ENCODE measurements around a stretch of chr9.

DNA sequence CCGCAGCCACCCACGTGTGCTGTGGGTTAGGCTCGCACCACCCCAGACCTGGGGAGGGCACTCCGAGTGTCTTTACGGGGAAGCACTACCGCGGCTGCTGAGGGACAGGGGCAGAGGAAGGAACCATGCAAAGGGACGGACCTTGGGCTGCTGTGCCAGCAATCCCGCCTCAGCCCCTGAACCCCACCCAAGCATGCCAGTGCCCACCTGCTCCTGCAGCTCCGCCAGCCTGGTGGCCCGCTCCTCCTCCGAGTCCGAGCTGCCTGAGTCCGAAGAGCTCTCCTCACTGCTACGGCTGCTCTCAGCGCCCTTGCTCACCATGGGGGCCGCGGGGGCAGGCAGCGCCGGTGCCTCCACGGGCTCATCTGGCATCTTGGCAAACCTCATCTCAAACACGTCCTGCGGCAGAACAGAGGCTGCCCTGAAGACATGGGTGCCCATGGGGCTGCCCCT is 16.3 kb downstream of the BRD3OS start:
- RRBS = no CpG with 5 or more reads among the region's 23 CpGs

DNA sequence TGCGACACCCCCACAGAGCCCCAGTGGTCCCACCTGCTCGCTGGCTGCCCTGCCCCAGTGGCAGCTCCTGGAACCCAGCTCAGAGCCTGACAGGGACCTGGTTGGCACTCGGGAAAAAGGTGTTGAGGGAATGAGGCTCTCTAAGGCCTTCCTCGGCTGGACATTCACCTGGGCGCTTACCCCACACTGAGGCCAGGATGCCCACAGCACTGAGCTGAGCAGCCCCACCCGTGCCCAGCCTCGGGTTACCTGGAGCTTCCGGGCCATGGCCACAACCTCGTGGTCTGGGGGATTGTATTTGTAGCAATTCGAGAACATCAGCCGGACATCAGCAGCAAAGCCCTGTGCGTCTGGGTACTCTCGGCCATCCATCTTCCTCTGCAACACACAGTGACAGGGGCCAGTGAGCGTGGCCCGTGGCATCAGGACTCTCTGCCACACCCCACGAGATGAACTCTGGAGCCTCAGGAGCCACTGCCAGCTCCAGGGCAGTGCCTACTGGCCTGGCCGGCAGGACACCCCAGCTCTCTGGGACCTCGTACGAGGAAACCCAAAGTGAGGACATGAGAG is 19.8 kb downstream of the BRD3OS start:
- RRBS = 88% methylated on average over 2 of the region's 19 CpGs

DNA sequence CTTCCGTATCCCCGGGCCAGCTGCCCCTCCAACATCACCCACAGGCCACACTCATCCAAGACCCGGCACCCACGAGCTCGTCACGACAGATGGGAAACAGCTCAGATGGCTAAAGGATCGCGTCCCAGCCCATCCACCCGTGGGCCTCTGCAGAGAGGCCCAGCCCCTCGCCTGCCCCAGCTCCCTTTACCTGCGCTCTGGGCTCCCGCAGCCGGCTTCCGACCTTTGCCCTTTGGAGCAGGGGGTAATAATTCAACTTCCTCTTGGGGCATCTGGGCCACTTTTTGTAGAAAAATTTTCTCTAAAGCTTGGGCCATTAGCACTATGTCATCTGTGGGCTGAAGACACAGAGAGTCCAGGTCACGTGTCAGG is 16.5 kb downstream of the BRD3 start:
- RRBS = 93% methylated on average over 2 of the region's 15 CpGs

- RRBS = no CpG with 5 or more reads among the region's 6 CpGs
These were observed 2.2 kb downstream of the WDR5 start for GRCh38 chr9:134138109-134138498.

- RRBS = no CpG with 5 or more reads among the region's 22 CpGs
These were observed 22.1 kb downstream of the WDR5 start for GRCh38 chr9:134157899-134158527.

DNA sequence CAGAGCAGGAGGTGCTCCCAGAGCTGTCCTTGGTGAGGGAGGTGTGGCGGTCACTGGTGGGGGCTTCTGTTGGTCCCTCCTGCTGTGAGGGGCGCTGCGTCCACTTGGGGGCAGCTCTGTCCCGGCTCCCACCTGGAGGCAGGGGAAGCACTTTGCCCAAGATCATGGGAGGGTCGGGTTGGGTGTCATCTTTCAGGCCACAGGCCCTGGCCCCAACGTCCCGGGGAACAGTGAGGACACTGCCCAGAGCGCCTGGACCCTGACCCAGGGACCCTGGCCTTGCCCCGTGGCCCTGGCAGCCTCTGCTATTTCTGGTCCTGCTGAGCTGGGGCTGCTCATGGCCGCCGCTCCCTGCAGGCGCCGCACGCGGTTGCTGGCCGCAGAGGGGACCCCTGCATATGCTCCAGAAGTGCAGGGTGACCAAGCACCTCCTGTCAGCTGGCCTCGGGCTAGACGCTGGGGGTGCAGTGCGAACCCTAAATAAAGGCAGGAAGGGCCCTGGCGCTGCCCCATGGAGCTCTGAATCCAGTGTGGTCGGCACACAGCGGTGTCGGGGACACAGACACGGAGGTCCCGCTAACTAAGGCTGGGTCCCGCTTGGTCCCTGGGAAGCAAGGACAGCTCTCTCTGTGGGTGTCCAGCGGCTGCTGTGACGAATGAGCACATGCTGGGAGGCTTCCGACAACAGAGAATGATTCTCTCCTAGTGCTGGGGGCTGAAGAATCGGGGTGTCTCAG is 40.2 kb downstream of the WDR5 start:
- RRBS = no CpG with 5 or more reads among the region's 30 CpGs

GRCh38 chr9:134186707-134187702 is 51.1 kb downstream of the WDR5 start:
- RRBS = no CpG with 5 or more reads among the region's 23 CpGs

- RRBS = no CpG with 5 or more reads among the region's 12 CpGs
These were observed 52.5 kb downstream of the WDR5 start for GRCh38 chr9:134188345-134188740.

- RRBS = no CpG with 5 or more reads among the region's 10 CpGs
These were observed 81.7 kb downstream of the WDR5 start for GRCh38 chr9:134217378-134218160.

- RRBS = no CpG with 5 or more reads among the region's 6 CpGs
These were observed 86.7 kb downstream of the WDR5 start for GRCh38 chr9:134222526-134223051.

GRCh38 chr9:134334970-134335648 is 8.9 kb downstream of the RXRA start:
- RRBS = no CpG with 5 or more reads among the region's 6 CpGs

- RRBS = no CpG with 5 or more reads among the region's 12 CpGs
These were observed 10.1 kb downstream of the RXRA start for GRCh38 chr9:134336345-134336732.

- RRBS = no CpG with 5 or more reads among the region's 32 CpGs
These were observed 14.4 kb downstream of the RXRA start for GRCh38 chr9:134340451-134341291.

- RRBS = no CpG with 5 or more reads among the region's 15 CpGs
These were observed 27.3 kb downstream of the RXRA start for GRCh38 chr9:134353471-134353965.

GRCh38 chr9:134356477-134357559 is 30.6 kb downstream of the RXRA start:
- RRBS = no CpG with 5 or more reads among the region's 35 CpGs

DNA sequence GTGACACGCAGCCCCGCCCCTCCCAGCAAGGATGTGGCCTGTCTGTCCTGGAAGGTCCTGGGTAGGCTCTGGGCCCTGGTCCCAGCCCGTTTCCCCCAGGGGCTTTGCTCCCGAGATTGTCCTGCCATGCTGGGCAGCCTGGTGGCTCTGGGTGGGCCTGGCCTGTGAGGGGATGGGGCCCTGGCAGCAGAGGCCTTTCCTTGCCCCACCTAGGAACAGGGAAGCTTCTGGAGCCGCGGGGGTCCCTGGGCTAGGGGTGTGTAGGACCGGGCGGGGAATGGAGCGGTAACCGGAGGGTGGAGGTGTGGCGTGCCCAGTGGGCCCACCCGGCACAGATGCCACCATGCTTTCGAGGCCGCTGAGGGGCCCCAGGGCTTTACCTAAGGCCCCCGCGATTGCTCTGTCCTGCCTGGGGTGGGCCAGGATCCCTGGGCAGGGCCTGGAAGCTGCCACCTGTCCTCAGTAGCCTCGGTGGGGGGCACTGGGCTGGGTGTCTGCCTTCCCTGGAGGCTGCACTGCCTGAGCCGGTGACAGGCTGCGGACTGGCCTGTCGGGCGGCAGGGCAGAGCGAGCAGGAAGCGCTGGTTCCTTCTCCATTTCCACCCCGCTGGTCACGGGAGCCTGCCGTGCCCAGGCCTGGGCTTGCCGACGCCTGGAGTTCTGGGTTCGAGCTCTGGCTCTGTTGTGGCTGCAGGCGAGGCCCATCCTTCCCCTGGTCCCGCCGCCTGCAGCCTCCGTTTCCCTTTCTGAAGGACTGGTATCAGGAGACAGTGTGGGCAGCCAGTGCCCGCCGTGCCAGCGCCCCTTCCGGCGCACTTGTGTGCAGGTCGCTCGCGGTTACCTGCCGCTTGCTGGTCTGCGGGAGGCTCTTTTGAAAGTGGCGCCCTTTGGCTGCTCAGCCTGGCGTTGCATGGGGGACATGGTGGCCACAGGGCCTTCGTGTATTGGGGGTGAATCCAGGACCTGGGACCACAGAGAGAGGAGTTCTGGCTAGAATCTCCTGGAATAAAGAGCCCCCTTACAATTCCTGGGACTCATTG is 33.8 kb downstream of the RXRA start:
- RRBS = 96% methylated on average over 2 of the region's 46 CpGs

DNA sequence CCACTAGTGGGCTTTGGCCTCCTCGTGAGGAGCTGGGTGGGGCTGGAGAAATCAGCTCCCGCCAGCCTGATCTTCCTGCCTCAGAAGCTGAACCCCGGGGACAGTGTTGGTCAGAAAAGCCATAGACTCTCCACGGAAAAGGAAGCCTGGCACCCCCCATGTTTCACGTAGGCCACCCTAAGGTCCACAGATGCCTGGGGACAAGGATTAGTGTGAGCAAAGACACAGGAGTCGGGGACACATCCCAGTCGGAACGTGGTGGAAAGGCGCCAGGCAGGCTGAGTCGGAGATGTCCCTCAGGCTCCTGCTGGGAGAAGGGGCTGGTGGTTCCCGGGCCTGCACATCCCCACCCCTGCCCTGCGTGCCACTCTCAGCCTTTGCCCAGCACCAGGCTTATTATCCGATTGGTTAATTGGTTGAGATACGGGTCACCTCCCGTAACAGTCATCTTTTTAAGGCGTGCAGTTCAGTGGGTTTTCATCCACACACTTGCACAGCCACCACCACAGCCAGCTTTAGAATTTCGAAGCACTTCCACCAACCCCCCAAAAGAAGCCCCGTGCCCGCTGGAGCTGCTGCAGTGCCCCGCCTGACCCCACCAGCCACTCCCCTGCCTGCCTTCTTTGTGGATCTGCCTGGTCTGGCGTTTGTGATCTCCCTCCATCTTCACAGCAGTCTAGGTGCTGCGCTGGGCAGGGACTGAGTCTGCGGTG is 40.5 kb downstream of the RXRA start:
- RRBS = no CpG with 5 or more reads among the region's 23 CpGs

GRCh38 chr9:134369645-134370430 is 43.6 kb downstream of the RXRA start:
- RRBS = 65% methylated on average over 3 of the region's 26 CpGs

GRCh38 chr9:134373479-134373673 is 47.1 kb downstream of the RXRA start:
- RRBS = no CpG with 5 or more reads among the region's 3 CpGs

GRCh38 chr9:134374974-134375681 is 48.9 kb downstream of the RXRA start:
- RRBS = 19% methylated on average over 2 of the region's 19 CpGs